Metastatic Liver Carcinoma in the Lung (tissue), 2 donors: Measurements from ENCODE around the gene SPESP1.

DNA sequence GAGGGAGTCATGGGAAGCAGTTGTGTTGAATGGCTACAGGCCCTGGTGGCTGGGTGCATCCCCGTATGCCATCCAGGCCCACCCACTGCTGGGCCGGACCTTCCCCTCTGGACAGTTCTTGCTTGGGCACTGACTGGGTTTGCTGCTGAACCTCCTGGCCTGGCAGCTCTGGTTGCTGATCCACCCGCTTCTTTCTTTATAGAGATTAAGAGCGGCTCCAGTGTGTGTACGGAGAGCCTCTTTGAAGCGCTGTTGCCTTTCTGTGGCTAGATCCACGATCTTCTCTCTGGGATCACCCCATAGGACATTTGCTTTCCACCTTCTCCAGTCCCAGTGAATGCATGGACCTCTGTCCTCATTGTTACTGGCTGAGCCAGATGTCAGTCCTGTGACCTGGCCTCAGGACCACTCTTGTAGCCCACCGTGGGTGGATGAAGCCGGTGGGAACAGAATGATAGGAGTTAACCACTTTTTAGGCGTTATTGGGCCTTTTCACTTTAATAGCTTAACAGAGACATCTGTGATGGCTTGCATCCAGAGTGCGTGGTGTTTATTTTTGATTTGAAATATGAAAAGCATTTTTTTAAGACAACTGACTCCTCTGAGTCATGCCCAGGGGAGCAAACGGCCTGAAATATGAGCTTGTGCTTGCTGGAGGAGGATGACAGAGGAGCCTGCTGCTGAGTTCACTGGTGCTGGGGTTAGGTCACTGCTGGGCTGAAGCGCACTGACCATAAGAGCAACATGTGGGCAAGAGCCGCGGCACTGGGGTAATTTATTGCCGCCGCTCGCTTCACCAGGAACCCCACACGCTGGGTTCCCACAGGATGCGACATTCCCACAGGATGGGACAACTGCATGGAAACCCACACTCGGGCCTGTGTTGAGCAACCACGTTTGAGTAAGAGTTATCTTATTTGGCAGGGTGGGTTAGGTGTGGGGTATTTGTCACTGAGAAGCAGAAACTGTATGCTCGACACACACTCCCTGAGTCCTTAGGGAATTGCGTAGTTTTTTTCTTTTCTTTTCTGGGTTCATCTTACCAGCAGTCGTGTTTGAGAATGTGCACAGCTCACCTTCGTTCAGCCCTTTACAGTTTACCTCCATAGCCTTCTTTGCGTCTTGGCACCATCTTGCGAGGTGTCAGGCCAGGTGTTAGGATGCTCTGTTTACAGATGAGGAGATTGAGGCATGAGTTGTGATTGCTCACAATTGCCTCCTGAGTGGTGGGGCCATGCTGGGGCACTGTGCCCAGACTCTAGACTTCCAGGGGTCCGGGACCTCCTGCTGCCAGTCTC lies 60.1 kb downstream of the SMAD3 start:
- PRO-cap, 2 experiments: no peak in any of the 2 experiments

- PRO-cap, 2 experiments: no peak in any of the 2 experiments
Observed at GRCh38 chr15:67126994-67127910, 61.9 kb downstream of the SMAD3 start.

- PRO-cap, 2 experiments: no peak in any of the 2 experiments
Observed at GRCh38 chr15:67183242-67183770, 71.2 kb downstream of the AAGAB start.

DNA sequence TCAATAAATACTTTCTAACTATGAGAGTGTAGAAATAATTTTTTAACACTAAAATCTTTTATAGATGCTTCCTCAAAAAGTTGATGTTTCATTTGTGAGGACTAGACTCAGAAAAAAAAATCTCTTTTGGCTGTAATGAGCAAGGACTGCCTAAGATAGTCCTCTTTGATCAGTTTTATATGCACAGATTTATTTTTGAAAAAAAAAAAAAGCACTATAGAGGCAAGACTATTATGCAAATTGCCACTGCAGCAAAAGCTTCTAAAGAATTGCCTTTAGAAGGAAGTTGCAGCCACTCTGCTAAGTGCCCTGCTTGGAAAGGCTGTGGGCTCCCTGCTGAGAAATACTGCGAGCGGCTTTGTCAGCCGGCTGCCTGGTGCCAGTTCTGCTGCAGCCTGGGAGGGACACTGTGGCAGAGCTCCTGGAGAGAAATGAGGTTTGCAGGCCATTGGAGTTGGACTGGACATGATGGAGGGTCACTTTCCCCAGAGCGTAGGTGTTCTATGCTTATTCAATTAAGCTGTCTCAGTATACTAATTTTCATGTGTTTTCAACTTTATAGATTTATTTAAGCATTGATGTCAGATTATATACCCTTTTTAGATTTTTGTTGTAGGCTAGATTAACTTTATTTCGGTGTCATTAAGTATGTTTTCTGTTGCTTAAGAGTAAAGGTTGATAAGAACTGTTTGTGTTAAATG lies 6.4 kb downstream of the MAP2K5 start:
- PRO-cap, 2 experiments: no peak in any of the 2 experiments

DNA sequence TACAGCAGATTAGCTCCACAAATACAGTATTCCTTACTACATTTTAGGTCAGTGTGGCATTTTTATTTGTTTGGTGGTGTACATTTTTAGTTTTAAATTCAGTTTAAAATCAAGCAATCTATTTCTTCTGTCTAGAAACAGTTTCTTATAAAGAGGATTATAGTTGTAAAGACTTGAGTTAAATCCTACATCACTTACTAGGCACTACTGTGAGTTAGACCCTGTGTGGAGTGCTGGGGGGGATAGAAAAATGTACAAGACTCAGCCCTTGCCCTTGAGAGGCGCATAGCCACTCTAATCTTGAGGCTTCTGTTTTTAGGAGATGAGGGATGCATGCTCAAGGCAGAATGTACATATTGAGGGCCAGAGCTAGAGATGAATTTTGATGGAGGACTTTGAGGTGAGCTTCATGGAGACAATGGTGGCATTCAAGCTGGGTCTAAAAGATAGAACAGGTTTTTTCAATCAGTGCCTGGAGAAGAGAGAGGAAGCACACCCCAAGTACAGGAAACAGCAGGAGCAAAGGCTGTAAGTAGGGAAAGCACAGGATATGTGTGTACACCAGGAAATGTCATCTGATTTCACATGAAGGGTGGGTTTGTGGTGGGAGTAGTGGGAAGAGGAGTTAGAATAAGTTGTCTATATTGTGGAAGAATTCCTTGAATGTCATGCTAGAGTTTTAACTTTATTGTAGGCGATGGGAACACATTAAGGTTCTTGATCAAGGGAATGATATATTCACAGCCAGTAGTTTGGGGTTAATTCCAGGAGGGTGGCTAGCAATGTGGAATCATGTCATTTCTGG lies 99.8 kb downstream of the MAP2K5 start:
- PRO-cap, 2 experiments: no peak in any of the 2 experiments

DNA sequence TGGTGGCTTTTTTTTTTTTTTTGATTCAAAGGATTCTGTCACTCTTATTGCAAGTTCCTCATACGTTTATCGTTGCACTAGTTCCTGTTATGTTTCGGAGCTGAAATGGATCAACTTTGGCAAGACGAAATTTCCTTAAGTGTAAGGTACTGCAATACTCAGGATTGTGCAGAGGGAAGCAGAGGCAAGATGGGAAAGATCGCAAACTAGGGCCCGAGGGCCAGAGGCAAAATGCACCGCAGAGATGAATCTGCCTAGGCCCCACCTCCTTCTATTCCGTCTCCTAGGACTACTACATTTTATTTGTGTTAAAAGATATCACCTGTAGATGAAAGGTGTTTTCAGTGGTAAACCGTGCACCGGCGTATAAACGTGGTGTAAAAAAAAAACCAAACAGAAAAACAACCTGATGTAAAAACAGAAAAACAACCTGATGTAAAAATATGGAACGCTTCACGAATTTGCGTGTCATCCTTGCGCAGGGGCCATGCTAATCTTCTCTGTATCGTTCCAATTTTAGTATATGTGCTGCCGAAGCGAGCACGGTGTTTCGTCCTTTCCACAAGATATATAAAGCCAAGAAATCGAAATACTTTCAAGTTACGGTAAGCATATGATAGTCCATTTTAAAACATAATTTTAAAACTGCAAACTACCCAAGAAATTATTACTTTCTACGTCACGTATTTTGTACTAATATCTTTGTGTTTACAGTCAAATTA lies 14.4 kb downstream of the SKOR1 start:
- PRO-cap, 2 experiments: peak in 2 of 2 experiments; most common minus-strand start position 559 of the sequence (in 2)

DNA sequence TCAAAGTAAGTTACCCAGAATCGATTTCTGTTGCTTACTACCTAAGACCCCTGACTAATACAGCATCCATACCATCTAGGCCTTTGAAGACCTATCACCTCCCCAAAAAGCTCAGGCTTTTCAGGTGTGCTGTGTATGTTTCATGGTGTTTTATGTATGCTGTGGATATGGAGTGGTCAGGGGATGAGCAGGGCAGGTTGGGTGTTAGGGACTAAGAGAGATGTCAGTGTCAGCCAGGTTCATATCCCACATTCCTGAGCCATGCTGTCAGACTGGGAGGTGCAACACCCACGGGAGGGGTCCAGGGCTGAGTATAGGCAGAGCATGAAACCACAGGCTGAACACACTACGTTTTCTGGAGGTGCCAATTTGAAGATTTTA lies 112.5 kb upstream of the PIAS1 start:
- PRO-cap, 2 experiments: no peak in any of the 2 experiments

DNA sequence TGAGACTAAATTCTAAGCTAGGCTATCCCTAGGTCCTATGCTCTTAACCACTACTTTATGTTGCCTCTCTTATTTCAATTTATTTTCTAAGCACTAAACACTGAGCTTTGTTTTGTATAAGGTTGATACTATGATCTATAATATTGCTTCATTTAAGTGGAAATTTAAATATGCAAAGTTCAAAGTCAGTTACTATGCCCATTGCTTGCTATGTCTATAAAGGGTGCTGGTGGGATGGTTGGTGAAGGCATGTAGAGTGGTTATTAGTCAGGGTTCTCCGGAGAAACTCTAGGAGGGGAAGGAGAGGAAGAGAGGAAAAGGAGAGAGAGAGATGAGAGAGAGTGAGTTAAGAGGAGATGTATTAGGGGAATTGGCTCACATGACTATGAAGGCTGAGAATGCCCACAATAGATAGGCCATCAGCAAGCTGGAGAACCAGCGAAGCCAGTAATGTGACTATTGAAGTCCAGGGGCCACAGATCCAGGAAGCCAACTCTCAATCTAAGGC lies 42.9 kb downstream of the CALML4 start:
- PRO-cap, 2 experiments: no peak in any of the 2 experiments

DNA sequence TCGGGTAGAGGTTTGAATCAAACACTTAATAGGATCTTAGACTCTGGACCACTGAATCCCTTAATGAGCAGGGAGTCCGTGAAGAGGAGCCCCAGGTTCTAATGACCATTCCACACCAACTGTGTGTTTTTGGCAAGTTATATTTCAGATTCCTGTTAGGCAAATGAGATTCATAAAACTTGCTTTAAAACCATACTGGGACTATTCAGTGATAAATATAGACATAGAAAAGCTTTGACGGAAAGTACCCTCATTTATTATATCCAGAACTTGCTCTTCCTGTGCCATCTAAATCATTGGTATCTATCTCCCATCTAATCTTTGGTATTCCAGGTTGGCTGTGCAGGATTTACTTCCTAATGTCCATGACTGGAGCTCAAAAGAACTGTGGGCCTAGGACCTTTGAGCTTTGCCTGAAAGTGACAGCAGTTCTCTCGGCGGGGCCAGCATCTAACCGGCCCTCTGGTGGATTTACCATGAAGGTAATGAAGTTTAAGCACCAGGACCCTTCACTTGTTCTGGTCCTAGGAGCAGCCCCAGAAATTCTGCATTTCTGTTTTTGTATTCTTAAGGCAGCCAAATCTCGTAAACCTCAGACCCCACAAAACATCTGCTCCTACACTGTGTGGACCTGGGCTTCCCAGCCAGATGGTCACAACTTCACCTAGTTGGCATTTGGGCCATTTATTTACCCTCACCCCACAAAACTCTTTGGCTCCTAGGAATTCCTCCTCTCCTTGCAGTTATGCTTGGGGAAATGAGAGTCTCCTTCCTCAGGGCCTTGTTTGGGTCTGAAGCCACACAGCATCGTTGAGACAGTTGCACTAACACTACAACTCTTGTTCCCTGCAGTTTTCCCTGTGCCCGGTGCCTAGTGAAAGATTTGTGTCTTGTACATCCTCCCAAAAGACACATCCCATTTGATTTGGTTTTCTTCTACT lies 13.0 kb downstream of the CALML4 start:
- PRO-cap, 2 experiments: no peak in any of the 2 experiments

DNA sequence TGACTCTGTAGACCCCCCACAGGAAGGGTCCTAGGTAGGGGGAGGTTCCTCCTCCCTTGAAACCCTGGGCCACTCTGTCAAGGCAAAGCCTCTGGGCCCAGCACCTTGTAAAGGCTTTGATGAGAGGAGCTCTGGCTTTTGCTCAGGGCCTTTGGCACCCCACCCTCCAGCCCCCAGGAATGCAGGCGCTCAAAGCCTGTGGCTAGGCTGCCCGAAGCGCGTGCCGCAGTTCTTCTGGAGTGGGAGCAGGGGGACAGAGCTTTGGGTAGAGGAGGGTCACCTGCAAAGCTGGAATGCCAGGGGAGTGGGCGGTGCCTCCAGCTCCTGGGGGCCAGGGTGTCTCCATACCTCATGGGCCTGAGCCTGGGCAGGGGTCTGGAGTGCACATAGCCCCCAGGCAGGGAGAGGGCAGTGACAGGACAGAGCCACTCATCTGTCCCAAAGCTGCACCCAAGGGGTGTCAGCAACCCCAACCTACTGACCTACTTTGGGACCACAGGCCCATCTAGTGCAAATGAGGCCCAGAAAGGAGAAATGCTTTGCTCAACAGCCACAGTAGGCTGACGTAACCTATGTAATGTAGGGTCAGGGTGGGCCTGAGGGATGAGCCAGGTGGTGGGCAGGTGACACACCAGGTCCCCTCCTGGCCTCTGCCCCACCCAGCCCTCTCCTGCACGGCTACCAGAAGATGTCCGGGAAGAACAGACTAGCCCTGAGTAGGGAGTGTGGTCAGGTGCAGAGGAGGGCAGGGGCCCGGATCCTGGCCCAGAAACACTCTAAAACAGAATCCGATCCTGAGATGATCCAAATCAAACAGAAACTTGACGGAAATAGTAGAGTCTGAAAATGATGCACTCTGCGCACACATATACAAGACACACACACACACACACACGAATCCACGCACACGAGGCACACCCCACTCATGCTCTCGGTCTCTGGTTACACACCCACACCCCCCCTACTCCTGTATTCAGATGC lies 2.3 kb upstream of the CALML4 start:
- PRO-cap, 2 experiments: no peak in any of the 2 experiments

GRCh38 chr15:68209722-68210275 lies 4.7 kb upstream of the CALML4 start:
- PRO-cap, 2 experiments: no peak in any of the 2 experiments

DNA sequence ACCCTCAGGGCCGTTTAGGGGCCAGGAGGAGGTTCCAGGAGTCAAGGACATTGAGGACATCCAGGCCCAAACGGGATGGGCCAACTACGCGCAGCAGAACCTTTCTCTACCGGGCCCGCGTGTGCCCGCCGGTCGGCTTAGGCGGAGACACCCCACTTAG lies 99 bp upstream of the FEM1B start:
- PRO-cap, 2 experiments: peak in 2 of 2 experiments; most common minus-strand start position 52 of the sequence (in 2)

DNA sequence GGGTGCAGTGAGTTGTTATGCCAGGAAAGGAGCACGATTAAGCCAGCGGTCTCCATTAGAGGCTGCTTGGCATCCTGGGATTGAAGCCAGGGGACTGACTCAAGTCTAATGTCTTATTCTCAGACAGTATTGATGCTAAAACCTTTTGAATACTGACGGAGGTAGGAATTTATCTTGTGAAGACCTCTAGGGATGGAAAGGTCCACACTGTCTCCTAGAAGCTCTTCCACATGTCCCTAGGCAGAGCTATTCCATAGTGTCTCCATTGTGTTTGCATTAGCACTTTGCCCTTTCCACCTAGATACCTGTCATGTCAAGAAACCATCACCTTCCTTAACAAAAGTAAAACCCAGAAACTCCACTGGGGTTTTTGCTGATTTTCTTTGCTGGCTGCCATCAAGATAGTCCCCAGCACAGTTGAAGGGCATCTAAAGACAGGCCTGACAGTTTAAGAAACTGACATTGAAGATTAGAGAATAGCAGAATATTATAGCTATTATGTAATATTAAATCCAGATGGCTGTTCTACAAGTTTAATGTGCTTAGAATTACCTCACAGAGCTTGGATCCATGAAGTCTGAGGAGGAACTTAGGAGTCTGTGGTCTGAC lies 22.2 kb downstream of the FEM1B start:
- PRO-cap, 2 experiments: no peak in any of the 2 experiments

DNA sequence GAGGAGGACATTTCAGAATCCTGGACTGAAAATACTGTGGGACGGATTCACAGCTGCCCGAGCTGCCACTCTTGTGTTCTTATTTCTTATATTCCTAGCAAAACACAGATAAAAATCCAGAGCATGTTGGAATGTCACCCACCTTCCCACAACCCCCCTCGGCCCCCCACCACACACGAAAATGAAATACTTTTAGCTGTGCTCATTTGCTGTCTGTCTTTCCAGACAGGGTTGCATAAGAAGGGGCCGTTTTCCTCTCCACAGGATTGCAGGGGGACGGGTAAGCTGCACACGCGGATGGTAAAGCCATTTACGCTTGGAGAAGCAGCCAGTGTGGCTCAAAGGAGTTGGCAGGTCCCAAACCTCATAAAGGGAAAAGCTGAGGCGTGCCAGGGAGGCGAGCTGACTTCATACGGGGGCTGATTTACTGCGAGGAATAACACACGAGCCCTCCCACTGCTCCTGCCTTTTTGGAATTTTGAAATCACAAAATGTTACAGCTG lies 47.4 kb upstream of the ITGA11 start:
- PRO-cap, 2 experiments: no peak in any of the 2 experiments

- PRO-cap, 2 experiments: no peak in any of the 2 experiments
Observed at GRCh38 chr15:68492684-68493317, 60.8 kb upstream of the ITGA11 start.

DNA sequence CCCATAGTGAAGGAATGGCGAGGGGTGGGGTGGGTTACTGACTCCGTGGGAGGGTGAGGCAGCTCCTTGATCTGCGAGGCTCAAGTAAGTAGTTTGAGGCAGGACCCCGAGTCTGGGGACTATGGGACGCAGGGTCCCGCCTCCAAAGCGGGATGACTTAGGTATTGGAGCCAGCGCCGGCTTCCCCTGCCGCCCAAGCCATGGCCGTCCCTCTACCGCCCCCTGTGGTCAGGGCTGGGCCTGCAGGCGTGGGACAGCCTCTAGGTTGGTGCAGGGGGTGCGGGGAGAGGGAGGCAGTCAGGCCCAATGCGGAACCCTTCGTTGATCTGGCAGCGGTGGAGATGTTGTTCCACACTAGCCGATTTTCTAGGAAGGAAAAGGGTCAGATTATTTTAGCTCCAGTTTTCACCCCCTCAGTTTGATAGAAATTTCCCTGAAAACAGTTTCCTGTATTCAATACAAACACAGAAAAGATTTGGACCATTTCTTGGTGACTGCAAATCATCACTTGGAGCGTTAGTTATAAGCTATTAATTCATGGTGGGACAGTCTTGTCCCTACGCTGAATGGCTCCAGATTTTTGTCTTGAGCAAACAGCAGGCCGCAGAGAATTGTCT lies 72.4 kb downstream of the CORO2B start:
- PRO-cap, 2 experiments: no peak in any of the 2 experiments

GRCh38 chr15:68784153-68784617 lies 36.5 kb downstream of the ANP32A start:
- PRO-cap, 2 experiments: no peak in any of the 2 experiments

- PRO-cap, 2 experiments: no peak in any of the 2 experiments
Observed at GRCh38 chr15:68789535-68790566, 30.8 kb downstream of the ANP32A start.

DNA sequence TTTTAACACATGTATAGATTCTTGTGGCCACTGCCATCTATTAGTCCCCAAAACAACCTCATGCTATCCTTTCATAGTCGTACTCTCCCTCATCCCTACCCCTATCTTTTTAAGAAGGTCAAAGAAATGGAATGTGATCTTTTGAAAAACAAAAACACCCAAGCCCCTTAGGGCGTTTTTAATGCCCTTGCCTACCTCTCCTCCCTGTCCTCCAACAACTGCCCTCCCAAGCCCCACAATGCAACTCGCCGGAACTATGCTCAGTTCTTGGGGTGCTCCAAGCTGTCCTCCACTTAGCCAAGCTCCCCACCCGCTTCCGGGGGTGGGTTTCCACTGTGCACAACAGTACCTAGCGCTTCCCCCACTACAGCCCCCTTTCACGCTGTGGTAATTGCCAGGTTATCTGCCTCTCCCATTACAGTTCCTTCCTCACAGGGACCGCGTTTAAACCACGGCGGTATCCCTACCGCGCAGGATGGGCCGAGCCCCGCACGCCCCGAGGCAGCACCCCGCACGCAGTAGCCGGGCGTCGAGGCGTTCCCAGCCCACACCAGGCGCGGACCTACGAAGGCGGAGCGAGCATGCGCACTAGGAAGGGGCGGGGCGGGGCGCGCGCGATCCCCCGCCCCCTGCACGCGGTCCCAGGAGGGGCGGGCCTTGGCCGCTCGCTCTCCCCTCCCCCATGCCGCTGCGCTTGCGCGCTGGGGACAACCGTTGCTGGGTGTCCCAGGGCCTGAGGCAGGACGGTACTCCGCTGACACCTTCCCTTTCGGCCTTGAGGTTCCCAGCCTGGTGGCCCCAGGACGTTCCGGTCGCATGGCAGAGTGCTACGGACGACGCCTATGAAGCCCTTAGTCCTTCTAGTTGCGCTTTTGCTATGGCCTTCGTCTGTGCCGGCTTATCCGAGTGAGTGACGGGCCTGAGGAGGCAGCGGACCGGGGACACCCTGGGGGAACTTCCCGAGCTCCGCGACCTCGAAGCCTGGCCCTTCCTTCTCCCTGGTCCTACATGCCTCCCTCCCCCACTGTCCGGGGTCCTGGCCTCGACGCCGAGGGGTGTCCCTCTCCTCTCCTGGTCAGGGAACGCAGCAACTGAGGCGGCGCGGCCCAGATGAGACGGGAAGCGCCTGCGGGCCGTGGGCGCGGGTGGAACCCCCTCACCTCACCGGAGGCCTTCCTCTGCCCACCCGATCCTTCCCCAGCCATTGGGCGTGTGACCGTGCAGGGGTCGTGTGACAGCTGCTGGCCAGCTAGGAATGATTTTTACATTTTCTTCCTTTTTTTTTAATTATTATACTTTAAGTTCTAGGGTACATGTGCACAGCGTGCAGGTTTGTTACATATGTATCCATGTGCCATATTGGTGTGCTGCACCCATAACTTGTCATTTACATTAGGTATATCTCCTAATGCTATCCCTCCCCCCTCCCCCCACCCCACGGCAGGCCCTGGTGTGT lies at the start of gene SPESP1:
TSS of gene SPESP1 (plus strand) at position 714 of the 1,456 bp plus-strand sequence.
- PRO-cap, 2 experiments: peak in 1 of 2 experiments; most common plus-strand start position 714 of the sequence (in 1)

- PRO-cap, 2 experiments: no peak in any of the 2 experiments
Observed at GRCh38 chr15:69059908-69060287, 45.4 kb downstream of the NOX5 start.